ENCODE measurements around a stretch of chr19.

DNA sequence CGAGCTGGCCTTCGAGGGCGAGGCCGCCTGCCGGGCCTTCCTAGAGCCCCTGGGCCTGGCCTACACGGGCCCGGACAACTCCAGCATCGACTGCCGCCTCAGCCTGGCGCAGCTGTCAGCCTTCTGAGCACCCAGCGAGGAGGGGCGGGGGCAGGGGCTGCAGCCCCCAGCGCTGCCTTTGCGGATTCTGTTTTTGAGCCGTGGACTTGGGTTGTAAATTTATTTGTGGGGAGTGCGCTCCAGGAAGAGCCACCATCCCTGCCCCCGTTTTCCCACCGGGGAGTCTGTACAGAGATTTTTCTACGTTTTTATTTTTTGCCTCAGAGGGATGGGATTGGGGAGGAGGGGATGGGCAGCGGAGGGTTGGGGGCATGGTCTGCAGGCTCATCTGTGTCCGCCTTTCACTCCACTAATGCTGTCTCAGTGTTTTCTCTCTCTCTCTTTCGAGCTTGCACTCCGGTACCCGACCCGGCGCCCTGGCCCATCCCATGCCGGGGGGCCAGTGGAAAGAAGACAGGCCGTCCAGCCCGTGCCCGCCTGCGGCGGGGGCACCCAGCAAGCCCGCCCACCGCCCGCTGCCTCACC, 2.7 kb downstream of the LENG9 start:
- PRO-cap, result no peak
- RAMPAGE, long total RNA, 2 experiments, result no peak in any of the 2 experiments

GRCh38 chr19:54497881-54498079, 4.9 kb upstream of the LAIR2 start:
- PRO-cap, result no peak
- RAMPAGE, long total RNA, 2 experiments, result no peak in any of the 2 experiments

GRCh38 chr19:54616025-54616562, 14.2 kb upstream of the LILRB1 start:
- PRO-cap, result no peak
- RAMPAGE, long total RNA, 2 experiments, result no peak in any of the 2 experiments

DNA sequence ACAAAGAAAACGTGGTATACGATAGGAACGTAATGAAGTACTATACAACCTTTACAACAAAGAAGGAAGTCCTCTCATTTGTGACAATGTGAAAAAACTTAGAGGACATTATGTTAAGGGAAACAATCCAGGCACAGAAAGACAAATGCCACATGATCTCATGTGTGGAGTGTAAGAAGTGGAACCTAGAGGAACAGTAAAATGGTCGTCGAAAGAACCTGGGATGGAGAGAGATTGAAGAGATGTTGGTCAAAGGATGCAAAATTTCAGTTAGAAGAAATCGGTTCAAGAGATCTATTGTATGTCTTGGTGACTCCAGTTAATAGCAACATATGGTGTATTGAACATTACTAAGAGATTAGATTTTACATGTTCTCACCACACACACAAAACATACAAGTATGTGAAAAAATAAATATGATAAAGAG, 2.2 kb upstream of the KIR2DL4 start:
- PRO-cap, result no peak
- RAMPAGE, long total RNA, 2 experiments, result no peak in any of the 2 experiments

DNA sequence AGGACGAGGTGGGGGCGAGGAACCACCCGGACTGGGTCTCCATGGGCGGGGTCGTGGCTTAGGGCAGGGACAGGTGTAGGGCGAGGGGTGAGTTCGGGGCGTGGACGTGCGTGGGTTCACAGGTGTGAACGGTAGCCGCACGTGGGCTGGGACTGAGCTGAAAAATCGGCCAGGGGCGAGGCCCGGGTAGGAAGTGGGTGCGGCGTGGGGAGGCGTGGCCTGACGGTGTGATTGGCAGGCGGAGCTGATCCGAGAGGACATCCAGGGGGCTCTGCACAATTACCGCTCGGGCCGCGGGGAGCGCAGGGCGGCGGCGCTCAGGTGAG, 4.8 kb downstream of the EPS8L1 start:
- PRO-cap, result no peak
- RAMPAGE, long total RNA, 2 experiments, result no peak in any of the 2 experiments

GRCh38 chr19:55088560-55089120, 13.0 kb downstream of the EPS8L1 start:
- PRO-cap, result no peak
- RAMPAGE, long total RNA, 2 experiments, result no peak in any of the 2 experiments

- PRO-cap, result no peak
- RAMPAGE, long total RNA, 2 experiments, result no peak in any of the 2 experiments
These were observed 16.5 kb downstream of the EPS8L1 start for GRCh38 chr19:55092015-55092652.

DNA sequence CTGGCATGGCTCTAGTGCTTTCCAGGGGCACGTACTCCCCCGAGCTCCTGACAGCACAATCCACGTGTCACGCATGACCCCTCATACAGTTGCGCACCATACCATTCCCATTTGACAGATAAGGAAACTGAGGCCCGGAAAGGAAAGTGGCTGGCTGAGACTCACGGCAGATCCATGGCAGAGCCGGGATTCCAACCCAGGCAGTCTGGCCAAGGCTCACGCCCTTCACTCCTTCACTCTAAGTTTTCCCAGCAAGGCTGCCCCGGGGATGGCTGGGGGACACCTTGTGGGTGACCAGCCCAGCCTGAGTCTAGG, 19.3 kb downstream of the PPP1R12C start:
- PRO-cap, result no peak
- RAMPAGE, long total RNA, 2 experiments, result no peak in any of the 2 experiments

DNA sequence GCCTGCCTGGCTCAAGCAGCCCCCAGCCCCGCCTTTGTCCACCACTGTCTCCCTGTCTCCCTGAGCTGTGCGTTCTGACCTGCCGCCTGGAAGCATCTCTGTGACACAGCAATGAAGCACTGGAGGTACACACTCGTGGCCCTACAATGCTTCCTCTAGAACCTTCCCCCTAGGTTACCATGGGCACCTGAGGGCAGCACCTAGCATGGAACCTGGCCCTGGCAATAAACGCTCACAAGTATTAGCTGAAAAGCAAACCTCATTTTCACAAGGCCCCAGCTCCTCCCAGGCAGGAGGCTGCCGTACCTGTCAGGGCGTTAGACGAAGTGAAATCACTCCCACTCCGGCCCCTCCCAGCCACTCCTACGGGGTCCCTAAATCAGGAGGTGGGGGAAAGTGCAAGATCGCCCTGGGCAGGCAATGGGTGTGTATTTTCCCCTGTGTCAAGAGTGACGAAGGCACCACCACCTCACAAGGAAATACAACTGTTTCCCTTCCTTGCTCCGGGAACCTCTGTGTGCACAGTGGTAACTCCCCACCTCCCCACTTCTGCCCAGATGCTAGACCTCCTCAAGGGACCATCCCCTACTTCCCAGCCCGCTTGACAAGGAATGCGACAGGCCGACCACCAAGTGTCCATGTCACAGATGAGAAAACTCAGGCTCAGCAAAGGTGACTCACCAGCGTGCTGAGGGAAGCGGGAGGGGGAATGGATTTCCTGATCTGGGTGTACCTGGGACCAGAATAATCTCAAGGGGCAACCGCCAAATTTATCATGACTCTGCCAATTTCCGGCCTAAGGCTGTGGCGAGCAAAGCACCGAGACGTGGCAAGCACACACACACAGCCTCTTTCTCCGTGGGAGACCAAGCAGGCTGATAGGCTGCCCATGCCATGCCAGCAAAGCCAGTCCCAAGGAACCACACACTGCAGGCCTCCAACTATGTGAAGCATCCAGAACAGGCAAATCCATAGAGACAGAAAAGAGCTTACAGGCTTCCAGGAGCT, 7.4 kb downstream of the PPP6R1 start:
- PRO-cap, result no peak
- RAMPAGE, long total RNA, 2 experiments, result no peak in any of the 2 experiments

DNA sequence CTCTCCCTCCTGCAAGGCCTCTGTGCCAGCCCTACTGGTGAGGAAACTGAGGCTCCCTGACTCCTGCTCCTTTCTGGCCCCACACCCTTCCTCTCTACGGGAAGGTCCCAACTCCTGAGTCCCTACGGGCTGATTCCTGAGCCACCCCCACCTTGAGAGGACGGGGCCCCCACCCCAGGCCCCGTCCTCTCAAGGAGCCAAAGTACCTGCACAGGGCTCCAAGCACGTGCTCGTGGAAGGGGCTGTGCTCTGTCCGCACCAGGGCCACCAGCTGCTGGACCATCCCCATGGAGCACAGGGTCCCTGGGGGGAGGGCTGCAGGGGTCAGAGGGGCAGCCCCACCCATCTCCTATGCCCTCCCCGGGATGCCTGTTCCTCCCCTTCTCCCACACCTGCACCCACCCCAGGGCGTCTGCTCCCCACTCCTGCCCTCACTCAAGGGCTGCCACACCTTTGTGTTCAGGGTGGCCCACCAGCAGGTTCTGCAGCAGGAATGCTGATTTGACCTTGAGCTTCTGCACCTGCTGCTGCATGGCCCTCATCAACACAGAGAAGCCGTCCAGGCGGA, 6.9 kb upstream of the PPP6R1 start:
- PRO-cap, result no peak
- RAMPAGE, long total RNA, 2 experiments, result no peak in any of the 2 experiments

- PRO-cap, result no peak
- RAMPAGE, long total RNA, 2 experiments, result no peak in any of the 2 experiments
These were observed 1.9 kb upstream of the NAT14 start for GRCh38 chr19:55483176-55483469.

- PRO-cap, result no peak
- RAMPAGE, long total RNA, 2 experiments, result no peak in any of the 2 experiments
These were observed 2.8 kb downstream of the SSC5D start for GRCh38 chr19:55490921-55491610.

DNA sequence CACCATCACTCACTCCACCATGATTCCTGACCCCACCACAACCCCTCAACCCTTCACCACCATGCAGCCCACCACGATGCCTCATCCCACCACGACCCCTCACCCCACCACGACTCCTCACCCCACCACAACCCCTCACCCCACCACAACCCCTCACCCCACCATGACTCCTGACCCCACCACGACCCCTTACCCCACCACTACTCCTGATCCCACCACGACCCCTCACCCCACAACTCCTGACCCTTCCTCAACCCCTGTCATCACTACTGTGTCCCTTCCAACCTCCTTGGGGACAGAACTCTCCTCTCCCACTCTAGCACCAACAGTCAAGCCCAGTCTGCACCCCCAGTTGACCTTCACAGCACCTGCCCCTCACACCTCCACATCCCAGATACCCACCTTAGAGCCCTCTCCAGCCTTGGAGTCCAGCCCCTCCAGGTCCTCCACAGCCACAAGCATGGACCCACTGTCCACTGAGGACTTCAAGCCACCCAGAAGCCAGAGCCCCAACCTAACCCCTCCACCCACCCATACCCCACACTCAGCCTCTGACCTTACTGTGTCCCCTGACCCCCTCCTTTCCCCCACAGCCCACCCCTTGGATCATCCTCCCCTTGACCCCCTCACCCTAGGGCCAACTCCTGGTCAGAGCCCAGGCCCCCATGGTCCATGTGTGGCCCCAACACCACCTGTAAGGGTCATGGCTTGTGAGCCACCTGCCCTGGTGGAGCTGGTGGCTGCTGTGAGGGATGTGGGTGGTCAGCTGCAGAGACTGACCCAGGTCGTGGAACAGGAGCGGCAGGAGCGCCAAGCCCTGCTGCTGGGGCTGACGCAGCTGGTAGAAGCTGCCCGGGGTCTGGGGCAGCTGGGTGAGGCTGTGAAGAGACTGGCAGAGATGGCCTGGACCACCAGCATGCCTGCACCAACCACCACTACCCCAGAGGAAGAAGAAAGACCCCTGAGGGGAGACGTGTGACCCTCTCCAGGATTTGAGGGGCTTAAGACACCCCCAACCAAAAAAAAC, 18.6 kb downstream of the SBK2 start:
- PRO-cap, result no peak
- RAMPAGE, long total RNA, 2 experiments, result no peak in any of the 2 experiments

DNA sequence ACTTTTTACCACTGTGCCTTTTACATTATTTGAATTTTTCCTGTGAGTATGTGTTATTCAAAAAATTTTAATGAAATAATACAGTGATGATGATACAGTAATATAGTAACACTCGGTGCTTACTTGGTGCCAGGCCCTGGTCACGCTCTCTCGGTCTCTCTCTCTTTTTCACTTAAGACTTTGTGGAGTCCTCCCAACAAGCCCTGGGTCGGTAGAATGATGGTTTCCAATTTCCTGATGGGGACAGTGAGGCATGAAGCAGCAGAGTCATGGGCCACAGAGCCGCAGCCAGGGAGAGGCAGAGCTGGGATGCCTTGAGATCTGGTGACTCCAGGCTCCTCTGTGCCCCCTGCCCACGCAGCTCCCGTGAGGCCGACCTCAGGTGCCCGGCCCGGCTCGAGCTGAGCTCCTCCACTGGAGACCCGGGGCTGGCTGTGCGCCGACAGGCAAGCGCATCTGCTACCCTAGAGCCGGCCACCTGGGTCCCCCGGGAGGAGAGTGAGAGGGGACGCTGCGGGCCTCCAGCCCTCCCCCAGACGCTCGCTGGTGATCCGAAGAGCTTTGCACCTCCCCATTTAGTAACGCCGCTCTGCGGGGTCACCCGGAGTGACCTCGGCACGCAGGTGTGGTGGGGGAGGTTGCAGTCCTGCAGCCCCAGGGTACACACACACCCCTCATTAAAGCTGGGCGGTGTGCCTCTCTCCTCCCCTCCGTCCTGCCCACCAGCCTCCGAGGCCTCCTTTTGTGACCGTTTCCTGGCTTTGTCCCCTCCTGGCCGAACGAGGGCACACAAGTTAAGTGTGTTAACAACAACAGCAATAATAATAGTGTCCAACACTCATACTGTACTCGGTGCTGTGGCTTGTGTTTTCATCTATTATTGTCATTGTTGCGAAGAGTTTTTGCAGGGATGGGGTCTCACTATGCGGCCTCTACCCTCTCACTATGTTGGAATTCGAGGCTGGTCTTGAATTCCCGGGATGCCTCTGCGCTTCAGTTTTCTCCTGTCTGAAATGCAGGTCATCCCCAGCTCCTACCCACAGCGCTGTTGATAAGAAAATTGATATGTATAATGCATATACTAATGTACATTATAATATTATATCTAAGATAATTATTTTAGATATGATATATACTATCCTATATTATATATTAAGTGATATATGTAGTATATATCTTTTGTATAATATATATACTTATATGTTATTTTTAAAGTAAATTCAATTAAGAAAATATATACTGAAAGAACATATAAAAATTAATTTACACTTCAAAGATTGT, 4.6 kb upstream of the SBK3 start:
- PRO-cap, result no peak
- RAMPAGE, long total RNA, 2 experiments, result no peak in any of the 2 experiments

- PRO-cap, result no peak
- RAMPAGE, long total RNA, 2 experiments, result no peak in any of the 2 experiments
These were observed 1.3 kb upstream of the ZNF579 start for GRCh38 chr19:55581668-55582558.

DNA sequence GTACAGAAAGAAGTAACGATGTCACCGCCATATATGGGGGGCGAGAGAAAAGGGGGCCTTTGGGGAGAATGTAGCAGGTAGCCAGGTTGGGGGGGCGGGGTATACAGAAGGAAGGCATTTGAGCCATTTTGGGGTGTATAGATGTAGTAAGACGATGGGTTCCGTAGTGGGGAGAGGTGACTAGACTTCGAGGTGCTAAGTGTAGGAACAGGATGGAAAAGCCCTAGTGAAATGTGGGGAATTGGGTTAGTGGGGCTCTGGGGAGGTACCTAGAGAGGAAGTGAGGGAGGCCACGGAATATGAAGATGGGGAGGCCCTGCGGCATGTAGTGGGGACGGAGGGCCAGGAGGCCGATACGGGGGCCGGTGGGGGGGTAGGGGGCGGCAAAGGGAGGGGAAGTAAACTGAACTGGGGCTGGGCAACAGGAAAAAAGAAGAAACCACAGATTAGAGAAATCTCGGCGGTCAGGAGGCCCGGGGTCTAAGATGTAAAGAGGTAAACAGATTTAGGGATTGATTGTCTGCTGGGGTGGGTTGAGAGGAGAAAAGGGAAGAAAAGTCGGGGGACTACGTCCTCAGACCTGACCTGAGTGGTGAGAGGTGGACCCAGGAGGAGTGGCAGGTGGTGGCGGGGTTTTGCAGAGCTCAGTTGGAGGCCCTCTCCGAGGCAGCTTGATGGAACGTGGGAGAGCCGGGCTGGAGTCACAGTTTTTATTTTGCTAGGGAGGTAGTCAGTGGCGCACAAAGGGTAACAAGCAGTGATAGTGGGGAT, 1.0 kb downstream of the ZNF580 start:
- PRO-cap, result unidirectional peak, plus-strand start at position 640 of the sequence
- RAMPAGE, long total RNA, 2 experiments, result start-site peak on the plus strand in 1 of 2 experiments, centred at position 73 of the sequence, 7 reads per replicate

- PRO-cap, result no peak
- RAMPAGE, long total RNA, 2 experiments, result no peak in any of the 2 experiments
These were observed 1.1 kb upstream of the CCDC106 start for GRCh38 chr19:55646878-55647322.

DNA sequence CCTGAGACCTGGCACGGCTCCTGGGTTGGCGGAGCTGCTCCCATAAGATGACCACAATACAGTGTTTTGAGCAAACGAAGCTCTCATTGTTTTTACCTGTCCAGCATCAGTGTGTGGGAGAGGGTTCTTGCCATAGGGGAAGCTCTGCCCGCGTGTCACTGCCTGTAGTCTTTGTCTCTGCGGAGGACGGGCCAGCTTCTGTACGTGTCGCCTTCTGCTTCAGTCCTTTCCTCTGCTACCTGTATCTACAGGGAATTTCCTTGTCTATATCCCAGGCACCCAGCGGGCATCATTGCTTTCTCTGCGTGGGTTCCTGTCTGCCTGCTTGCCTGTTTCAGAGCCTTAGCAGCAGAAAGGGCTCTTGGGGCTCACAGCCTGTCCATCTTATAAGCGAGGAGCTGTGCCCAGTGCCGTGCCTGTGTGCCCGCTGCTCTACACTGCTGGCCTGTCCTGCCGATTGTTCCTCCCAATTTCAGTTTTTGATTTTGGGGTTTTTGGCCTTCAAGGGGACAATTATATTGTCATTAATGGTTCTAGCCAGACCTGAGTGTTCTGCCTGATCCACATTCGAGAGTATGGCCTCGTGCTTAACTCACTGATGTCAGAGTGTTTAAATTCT, 2.5 kb downstream of the U2AF2 start:
- PRO-cap, result no peak
- RAMPAGE, long total RNA, 2 experiments, result no peak in any of the 2 experiments

GRCh38 chr19:55688399-55689196, 13.6 kb downstream of the EPN1 start:
- PRO-cap, result no peak
- RAMPAGE, long total RNA, 2 experiments, result start-site peak on the plus strand in 1 of 2 experiments, at chr19:55688873-55688877 at its widest, 21 reads per replicate

GRCh38 chr19:55695027-55695616, 20.1 kb downstream of the EPN1 start:
- PRO-cap, result no peak
- RAMPAGE, long total RNA, 2 experiments, result start-site peak on the plus strand in 1 of 2 experiments, at chr19:55695355-55695552 at its widest, 12 reads per replicate